Placental epithelial cell (primary cell): ENCODE results near the genes ACTN1 and SLC39A9.

DNA sequence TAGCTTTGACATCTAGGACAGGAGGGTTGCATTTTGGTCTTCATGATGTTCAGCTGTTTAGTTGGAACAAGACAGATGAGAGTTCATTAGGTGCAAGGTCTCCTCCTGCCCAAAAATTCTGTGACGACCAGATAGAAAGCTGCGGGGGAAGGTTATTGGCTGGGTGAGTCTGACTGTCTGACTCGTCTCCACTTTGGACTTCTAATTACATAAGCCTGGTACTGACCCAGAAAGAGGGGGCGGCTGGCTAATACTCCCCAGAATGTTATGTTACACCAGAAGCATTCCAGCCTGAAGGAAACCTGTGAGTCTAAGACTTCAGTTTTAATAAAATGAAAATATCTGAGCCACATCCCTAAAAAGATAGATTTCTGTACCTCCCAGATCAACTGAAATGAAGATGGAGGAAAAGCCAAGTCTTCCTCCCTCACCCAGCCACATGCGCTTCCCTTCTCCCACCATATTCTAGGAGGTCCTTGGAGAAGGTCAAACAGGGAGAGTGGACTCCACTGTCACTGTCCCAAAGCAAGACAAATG lies 29.3 kb downstream of the ZFP36L1 start:
- CAGE, long polyA plus RNA = no peak

- CAGE, long polyA plus RNA = no peak
These were observed 6.9 kb downstream of the ZFP36L1 start for GRCh38 chr14:68785836-68786545.

- CAGE, long polyA plus RNA = no peak
These were observed 5.7 kb downstream of the ZFP36L1 start for GRCh38 chr14:68786854-68787948.

GRCh38 chr14:68788228-68788626 lies 4.6 kb downstream of the ZFP36L1 start:
- CAGE, long polyA plus RNA = no peak

DNA sequence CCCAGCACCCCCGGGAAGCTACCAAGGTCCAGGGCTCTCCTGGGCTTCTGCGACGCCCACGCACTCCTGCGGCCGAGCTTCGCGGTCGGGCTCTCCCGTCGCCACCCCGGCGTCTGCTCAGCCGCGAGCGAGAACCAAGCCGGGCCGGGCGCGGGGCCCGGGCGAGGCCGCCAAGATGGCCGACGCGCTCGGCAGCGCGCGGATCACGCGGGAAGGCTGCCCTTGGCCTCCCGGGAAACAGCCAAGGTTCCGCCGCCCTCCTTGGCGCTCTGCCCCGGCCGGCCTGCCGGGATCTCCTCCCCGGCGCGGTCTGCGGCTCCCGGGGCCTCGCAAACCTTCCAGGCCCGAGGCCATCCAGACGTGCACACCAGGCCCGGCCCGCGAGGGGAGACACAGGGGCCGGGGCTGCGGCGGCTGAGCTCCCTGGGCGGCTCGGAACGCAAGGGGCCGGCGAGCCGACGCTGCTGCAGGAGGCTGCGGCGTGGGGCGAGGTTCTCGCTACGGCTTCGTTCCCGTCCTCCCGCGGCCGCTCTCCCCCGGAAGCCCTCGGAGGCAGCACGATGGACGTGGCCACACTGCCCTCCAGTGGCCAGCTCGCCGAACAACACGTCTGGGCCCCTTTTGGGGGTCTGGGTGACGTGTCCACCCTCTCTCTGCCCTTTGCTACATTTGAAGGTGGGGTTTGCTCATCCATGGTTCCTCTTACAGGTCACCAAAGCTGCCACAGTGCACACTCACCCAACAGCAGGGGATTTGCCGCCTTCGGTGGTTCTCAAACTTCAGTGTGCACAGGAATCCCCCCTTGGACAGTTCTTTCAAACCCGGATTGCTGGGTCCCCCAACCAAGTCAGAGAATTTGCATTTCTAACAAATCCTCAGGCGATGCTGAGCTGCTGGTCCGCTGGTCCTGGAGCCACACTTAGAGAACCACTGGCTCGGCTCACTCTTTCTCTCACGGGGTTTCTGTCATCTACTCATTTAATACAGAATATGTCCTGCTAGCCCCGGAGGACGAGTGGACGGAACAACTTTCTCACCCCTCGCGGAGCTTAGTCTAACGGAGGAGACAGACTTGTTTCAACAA lies 23.8 kb upstream of the ZFP36L1 start:
- CAGE, long polyA plus RNA = no peak

GRCh38 chr14:68877861-68878758 lies 85.2 kb upstream of the ZFP36L1 start:
- CAGE, long polyA plus RNA = no peak

DNA sequence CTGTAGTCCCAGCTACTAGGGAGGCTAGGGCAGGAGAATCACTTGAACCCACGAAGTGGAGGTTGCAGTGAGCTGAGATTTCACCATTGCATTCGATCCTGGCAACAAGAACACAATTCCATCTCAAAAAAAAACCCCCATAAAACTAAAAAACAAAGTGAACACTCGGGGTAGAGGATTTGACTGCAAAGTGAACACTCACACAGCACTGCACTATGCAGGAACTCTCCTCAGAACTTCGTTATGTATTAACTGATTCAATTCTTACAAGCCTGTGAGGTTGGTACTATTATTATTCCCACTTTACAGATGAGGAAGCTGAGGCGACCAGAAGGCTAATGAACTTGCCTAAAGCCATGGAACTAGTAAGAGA lies 89.5 kb downstream of the ACTN1 start:
- CAGE, long polyA plus RNA = no peak

- CAGE, long polyA plus RNA = no peak
These were observed 60.0 kb downstream of the ACTN1 start for GRCh38 chr14:68919138-68919485.

DNA sequence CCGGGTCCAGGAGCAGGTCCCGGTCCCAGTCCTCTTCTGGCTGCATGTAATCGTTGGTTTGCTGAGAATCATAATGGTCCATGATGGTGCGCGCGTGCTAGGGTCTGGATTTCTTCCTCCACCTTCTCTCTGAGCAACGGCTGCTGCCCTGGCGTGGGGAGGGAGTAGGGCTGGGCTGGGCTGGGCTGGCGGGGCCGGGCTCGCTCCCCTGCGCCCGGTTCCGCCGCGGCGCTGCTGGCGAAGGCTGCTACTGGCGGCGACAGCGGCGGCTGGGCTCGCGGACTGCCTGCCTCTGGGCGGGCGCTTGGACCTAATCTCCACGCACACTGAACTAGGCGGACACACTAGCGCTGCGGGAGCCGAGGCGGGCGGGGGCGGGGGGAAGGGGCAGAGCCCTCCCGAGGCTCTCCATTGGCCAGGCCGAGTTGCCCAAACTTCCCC lies at the start of gene ACTN1:
Gene ACTN1, minus strand, starts transcription at position 328 of the 441 bp plus-strand sequence.
- CAGE, long polyA plus RNA = no peak

DNA sequence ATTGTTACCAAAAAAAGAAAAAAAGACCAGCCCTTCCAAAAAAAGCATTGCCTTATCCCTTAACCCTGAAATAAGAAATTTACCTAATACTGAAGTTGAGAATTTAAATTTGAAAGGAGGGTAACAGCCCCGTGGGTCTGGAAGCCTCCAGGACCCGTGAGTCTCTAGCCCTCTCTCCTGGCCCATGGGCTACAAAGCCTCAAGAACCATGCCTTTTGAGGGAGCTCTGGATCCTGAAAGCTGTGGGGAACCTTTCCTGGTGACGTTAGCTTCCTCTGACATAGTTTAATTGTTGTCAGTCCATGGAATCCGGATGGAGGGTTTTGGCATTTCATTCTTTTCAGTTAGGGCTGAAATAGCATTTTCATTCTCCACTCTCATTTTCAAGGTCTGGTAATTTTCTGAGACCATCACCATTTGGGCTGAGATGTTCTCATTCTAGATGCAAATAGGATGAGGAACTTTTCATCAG lies 55.8 kb upstream of the ACTN1 start:
- CAGE, long polyA plus RNA = no peak

- CAGE, long polyA plus RNA = no peak
These were observed 1.9 kb downstream of the GALNT16 start for GRCh38 chr14:69261647-69262488.

- CAGE, long polyA plus RNA = no peak
These were observed 57.1 kb downstream of the GALNT16 start for GRCh38 chr14:69316945-69317518.

DNA sequence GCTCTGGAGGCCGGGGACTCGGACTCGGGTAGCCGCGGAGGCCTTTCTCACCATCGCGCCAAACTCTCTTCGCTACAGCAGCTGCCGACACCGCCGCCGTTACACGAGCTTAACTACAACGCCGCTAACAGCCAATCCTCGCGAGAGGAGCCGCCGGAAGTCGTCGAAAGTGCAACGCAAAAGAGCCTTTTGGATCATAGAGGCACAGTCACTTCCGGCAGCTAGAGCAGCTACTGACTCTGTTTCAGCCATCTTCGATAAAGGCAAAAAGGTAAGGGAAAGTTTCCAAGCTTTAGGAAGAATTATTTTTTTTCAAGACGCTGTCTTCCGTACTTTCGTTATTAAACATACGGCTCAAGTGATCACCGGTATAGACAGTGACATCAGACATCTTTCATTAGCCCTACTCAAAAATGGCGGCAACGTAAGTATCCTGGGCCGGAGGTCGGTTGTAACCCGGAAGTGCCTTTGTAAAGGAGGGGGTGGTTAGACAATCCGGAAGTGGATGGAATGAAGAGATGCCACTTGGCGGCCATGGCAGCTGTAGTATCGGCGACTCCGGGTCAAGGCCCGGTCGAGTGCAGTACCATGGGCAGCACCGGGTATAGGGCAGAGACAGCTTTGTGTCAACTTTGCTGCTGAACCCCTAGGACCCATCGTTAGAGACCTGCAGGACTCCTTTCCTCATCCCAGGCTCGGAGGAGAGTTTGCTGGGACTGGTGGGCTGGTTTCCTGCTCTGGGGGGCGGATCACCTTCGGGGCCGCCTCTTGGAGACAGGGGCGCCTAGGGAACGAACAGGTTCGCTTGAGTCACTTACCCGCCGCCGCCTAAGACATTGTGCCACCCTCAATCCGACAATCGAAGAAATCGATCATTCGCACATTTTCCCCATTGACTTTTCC lies at the start of gene SLC39A9:
Gene SLC39A9, plus strand, starts transcription at position 513 of the 903 bp plus-strand sequence.
- CAGE, long polyA plus RNA = no peak

GRCh38 chr14:69442001-69442563 lies 42.4 kb upstream of the PLEKHD1 start:
- CAGE, long polyA plus RNA = no peak

DNA sequence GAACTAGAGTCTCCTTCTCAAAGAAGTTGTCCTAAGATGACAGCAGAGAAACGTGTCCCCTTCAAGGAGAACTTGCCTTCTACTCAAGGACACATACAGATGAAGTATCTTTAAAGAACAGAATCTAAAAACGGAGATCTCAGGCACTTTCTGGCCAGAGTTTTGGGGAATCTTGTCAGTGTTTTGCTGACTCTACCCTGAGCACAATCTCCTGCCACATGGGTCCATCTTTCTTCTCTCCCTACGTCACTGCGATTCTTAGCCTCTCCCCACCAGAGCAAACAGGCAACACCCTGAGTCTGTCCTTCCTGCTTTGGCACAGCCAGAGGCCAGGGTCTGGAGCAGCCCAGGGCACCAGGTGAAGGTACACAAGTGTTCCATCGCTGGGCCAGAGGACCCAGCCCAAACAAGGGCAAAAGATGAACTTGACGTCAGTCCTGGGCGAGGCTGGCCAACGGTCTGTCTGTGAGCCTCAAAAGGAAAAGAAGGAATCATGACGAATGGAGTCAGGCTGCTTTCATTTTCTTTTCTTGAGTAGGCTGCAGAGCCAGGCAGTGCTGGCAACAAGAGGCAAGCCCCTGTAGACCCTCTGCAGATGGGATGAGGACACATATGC lies 12.7 kb upstream of the CCDC177 start:
- CAGE, long polyA plus RNA = no peak

GRCh38 chr14:69648515-69649220 lies 37.3 kb downstream of the SUSD6 start:
- CAGE, long polyA plus RNA = no peak

- CAGE, long polyA plus RNA = no peak
These were observed 63.7 kb upstream of the SRSF5 start for GRCh38 chr14:69703147-69703716.

DNA sequence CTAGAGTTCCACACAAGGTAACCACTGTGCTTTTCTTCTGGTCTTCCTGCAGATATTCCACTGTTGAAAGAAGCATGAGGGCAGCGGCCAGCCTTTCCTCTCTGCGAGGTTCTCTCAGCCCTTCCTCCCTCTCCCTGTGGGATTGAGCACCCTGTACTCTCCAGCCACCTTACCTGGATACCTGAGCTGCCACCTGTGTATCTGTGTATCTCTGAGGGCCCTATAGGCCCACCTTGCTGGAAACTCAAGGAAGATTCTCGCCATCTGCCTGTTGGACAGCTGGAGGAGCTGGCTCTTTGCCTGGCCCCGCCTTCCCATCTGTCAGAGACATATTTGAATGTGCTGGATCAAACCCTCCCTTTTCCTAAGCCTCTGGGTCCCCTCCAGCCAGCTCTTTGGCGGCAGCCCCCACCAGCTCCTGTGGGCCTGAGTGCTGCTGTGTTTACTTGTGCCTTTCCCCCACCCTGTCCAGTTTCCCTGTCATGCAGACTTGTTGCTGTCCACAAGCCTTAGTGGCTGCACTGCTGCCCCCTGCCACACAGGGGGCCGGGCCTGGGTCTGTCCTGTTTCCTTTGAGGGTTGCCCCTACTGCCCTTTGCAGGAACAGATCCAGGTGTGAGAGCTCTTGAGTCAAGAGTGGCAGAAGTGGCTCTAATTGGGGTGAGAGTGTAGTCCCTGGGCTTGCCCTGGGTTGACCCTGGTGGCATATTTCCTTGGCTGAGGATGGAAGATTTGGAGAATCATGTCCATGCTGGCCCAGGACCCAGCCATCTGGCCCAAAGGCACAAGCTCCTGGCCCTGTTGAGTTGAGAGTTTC lies 55.8 kb upstream of the SRSF5 start:
- CAGE, long polyA plus RNA = no peak

- CAGE, long polyA plus RNA = no peak
These were observed 54.3 kb upstream of the SRSF5 start for GRCh38 chr14:69712487-69713138.

- CAGE, long polyA plus RNA = no peak
These were observed 47.6 kb upstream of the SRSF5 start for GRCh38 chr14:69719147-69719999.